ENCODE measurements around the genes IGBP1, MED12, ITGB1BP2 and CXCR3.

DNA sequence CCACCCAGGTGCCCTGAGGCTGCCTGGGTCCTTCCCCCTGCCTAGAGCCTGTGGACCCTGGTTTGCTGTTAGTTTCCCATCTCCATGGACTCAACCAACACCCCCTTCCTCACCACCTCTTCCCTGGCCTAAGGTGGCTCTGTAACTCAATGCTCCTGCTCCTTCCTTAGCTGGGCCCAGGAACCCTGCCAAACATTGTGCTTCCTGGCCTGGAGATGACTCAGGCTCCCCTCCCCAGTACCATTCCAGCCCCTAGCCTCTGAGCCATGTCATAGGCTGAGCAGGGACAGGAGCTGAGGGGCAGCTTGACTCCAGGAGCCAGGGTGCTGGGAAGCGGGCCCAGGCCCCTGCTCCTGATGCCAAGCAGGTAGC, 100.7 kb downstream of the EFNB1 start:
- RRBS: no CpG with 5 or more reads among the region's 1 CpG

- RRBS: no CpG with 5 or more reads among the region's 11 CpGs
These were observed 94.2 kb downstream of the PJA1 start for GRCh38 chrX:69070867-69071560.

DNA sequence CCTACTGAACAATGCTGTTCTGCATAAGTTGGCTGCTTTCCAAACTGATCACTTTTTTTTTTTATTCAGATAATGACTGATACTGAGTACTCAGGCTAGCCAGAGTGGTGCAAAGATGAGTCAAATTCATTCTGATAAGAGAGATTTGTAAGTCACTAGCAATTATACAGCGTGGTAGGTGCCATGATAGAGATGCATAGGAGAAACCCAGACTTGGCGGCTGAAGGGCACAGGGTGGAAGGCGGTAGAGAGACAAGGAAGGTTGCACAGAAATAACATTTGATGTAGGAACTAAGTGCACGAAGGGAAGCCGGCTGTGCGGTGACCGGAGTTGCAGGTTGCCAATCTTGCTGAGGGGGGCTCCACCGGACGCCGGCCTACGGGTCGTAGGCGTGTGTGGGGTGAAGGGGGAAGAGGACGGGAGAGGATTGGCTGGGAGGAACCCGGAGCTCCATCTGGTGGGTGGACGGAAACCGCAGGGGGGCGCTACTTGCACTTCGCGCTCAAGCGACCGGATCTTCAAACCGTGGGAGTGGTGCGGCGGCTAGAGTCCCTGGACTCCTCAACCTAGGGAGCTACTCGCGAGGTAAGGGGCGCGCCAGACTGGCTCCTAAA, at the start of gene IGBP1:
TSS of gene IGBP1 (plus strand) at position 493 of the 615 bp plus-strand sequence.
- RRBS: 5% methylated on average over 13 of the region's 29 CpGs

DNA sequence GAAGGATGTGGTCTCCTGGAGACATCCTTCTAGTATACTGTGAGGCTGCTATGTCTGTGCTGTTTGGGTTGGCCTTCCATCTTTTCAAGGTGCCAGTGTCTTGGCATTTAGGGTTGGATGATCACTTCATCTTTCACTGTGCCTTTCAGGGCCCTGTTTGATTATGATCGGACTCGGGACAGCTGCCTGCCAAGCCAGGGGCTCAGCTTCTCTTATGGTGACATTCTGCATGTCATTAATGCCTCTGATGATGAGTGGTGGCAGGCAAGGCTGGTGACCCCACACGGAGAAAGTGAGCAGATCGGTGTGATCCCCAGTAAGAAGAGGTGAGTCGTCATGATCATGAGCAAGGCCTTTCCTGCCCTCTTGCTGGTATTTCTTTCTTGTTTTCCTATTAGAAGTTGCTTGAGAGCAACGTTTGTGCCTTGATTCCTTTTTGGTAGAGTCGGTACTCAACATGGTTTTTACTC, 47.4 kb downstream of the DLG3 start:
- RRBS: no CpG with 5 or more reads among the region's 7 CpGs

DNA sequence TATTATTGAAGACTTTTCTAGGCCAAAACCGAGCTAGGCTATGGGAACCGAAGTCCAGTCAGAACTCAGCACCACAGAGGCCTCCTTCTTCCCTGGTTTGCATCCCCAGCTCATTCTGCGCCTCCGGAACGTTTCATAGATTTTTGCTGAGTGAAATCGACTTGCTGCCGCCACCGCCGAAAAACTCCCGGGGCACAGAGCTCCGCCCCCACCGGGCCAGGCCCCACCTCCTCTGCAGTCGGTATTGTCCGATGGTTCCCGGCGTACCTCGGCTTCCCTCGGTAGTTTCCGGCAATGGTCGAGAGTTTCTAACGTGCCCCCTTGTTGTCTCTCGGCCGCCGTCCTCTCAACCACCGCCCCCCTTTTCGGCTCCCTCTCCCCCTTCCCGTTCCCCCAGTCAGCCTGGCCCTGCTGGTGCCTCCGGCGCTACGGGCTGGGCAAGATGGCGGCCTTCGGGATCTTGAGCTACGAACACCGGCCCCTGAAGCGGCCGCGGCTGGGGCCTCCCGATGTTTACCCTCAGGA, at the start of gene MED12:
TSS of gene MED12 (plus strand) at position 284 of the 525 bp plus-strand sequence.
- RRBS: 3% methylated on average over 22 of the region's 38 CpGs

DNA sequence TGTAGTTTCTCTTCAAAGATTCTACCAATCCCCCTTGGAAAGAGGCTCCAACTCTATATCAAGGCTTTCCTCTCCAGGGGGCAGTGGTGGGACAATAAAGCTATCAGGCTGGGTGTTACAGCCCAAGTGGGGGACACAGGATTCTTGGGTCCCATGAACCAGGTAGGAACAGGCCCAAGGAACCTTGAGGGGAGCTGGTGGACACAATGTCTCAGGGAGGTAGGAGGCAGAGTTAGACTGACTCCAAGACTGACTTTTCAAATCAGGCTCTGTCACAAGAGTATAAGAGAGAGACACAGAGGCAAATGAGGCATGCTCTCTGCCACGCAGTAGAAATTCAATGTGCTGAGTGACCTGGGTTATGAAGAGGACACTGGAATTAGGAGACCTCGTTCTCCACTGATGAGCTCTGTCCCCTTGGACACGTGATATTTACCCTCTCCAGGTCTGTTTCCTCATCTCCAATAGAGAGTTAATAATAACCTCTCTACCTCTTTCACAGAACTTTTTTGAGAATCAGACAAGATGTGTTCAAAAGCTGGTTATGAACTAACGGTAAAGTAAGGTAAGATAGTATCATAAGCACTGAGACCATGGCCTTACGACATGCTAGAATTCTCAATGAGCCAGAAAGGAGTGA, 4.6 kb downstream of the GJB1 start:
- RRBS: no CpG with 5 or more reads among the region's 5 CpGs

- RRBS: no CpG with 5 or more reads among the region's 1 CpG
These were observed 5.1 kb upstream of the ITGB1BP2 start for GRCh38 chrX:71296513-71296779.

DNA sequence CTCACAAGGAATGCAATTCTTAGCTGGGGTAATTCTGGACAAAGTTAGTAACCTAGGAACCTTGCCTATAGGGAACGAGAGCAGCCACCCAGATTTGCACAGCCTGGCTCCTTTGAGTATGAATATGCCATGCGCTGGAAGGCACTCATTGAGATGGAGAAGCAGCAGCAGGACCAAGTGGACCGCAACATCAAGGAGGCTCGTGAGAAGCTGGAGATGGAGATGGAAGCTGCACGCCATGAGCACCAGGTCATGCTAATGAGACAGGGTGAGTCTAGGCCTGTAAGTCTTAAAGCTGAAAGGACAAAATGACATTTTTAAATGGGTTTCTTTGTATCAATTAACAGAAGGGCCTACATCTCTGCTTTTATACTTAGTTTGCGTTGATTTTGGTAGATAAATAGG, 4.8 kb upstream of the ITGB1BP2 start:
- RRBS: no CpG with 5 or more reads among the region's 6 CpGs

- RRBS: no CpG with 5 or more reads among the region's 13 CpGs
These were observed at the start of gene ITGB1BP2 for GRCh38 chrX:71300937-71302189. Gene ITGB1BP2, plus strand, starts transcription at chrX:71301750.

DNA sequence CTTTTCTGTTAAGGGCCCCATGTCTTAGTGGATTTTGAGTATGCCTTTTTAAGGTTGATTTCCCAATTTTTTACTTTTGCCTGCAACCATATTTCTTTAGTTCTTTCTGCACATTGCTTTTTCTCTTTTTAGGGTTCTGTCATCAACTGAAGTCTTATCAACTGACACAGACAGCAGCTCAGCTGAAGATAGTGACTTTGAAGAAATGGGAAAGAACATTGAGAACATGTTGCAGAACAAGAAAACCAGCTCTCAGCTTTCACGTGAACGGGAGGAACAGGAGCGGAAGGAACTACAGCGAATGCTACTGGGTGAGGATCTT, 27.7 kb downstream of the TAF1 start:
- RRBS: no CpG with 5 or more reads among the region's 4 CpGs

- RRBS: no CpG with 5 or more reads among the region's 14 CpGs
These were observed 31.0 kb downstream of the TAF1 start for GRCh38 chrX:71397073-71397713.

- RRBS: no CpG with 5 or more reads among the region's 2 CpGs
These were observed 17.9 kb upstream of the OGT start for GRCh38 chrX:71515017-71515389.

- RRBS: no CpG with 5 or more reads among the region's 7 CpGs
These were observed 1.5 kb downstream of the GCNA start for GRCh38 chrX:71579745-71580191.

GRCh38 chrX:71618330-71619010, at the start of gene CXCR3:
Gene CXCR3, minus strand, starts transcription at chrX:71618511.
- RRBS: no CpG with 5 or more reads among the region's 4 CpGs

DNA sequence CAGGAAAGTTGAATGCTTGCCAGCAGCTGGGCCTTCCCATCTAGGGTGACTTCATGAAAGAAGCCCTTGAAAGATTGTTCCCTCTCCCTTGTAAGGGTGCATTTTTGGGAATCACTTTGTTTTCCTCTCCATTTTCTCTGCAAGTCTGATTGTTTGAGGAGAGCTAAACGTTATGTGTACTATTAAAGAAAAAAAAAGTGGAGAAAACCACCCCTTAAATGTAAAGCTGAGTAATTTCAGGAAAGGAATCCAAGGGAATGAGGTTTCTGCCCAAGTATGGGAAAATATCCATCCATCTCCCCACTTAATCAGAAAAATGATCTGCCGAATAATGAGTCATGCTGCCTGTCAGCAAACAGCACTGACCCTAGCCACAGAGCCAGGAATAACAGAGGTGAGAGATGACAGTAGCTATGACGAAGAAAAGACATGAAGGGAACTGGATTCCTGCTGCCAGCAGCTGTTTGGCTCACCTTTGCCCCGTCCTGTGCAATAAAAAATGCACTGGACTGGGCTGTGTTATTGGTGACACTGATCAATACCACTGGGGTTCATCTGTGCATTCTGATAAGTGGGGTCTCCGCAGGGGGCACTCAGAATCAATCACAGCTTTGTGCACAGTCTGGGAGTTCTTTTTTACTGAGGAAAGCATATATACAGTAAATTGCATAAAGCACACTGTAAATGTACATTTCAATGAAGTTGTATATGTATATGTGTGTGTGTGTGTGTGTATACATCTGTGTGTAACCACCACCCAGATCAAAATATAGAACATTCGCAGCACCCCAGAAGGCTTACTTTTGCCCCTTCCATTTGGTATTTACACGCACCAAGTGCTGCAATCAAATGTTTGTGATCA, 119.4 kb downstream of the NHSL2 start:
- RRBS: no CpG with 5 or more reads among the region's 7 CpGs

- RRBS: no CpG with 5 or more reads among the region's 13 CpGs
These were observed 131.5 kb downstream of the NHSL2 start for GRCh38 chrX:72041829-72042934.

DNA sequence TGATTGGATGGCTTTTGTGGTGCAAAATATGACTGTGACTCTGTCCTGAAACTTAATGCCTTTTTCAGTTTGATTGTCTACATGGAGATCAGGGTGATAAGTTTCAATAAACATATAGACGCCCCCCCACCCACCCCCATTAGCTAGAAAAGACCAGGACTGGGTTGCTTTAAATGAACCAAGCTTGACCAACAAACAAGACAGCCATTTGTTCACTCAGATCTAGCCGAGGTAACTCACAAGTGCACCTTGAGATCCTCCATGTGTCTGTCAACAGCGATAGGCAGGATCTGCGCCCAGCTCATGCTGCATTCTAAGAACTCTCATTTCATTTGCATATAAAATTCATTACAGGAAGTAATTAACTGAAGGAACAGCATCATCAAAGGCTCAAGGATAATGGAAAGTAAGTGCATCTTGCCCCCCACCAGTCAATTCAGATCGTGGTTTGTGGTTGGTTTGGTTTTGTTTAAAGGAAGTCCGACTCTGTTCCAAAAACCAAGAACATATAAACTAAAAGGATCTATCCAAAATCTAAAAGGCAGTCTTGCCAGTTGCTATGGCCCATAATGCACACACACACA, 37.3 kb upstream of the PIN4 start:
- RRBS: no CpG with 5 or more reads among the region's 6 CpGs

- RRBS: no CpG with 5 or more reads among the region's 5 CpGs
These were observed 1.9 kb downstream of the PHKA1 start for GRCh38 chrX:72711978-72712920.

DNA sequence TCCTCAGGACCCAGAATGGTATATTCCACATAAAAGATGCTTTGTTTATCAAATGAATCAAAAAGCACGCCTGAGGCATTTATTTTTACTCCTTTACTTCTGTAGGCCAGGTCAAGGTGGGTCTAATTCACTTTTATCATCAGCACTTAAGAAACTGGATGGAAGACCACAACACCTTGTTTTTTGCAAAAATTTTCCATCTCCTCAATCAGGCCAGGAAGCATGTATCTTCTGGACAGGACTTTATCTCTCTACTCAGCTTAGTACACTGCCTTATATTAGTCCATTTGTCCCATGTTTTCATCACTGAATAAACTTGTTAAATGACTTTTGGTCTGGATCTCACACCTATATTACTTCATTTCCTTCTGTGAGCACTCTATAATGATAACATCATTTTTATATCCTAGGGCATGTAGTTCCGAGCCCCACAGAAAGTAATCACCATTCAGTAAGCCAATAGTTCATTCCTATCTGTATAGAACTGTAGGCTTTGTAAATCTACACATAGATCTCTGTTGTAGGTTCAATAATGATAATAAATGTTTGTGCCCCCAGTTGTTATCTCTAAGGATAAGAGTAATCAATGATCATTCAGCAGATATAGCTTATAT, 260.6 kb downstream of the CHIC1 start:
- RRBS: no CpG with 5 or more reads among the region's 2 CpGs

GRCh38 chrX:73844336-73844920, 281.4 kb downstream of the CHIC1 start:
- RRBS: no CpG with 5 or more reads among the region's 3 CpGs

Measured in UCH-1 (cell line).